HT1080 (cell line): ENCODE measurements around the gene TRERF1.

DNA sequence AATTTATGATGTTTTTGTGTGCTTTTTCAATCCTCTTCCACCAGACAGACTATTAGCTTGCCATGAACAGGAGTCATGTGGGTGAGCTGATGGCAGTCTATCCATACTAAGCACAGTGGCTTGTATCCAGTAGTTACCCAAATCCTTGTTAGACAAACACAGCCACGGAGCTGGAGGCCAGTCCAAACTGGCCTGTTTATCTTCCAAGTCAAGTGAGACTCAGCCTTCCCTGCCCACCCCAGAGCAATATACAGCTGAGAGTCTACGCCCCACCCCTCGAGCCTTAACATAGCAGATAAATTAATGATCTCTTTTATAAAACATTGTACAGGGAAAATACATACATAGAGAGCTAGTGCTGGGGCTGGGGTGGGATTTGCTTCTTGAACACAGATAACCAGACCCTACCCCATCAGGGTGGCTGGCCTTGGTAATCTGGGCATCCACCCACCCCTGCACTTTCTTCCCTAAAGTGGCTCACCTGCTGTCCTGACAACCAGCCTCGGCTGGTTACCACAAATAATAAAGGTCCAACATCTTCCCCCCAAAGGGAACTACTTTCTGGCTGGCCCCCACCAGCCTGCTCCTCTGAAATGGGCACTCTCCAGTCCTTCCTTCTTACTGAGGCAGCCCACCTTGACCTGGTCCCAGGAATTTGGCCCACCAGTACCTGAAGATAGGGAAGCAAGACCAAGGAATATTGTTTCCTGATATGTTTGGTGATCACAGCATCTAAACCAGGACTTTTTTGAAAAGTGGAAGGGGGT is 40.9 kb downstream of the C6orf132 start:
RAMPAGE:
- cytosol, long total RNA: no peak
- long total RNA: no peak
- nucleus, long total RNA: no peak

RAMPAGE:
- cytosol, long total RNA: no peak
- long total RNA: no peak
- nucleus, long total RNA: no peak
Measured at GRCh38 chr6:42116337-42117591, 25.7 kb downstream of the C6orf132 start.

GRCh38 chr6:42137258-42137753 is 5.1 kb downstream of the C6orf132 start:
RAMPAGE:
- cytosol, long total RNA: no peak
- long total RNA: no peak
- nucleus, long total RNA: no peak

GRCh38 chr6:42139105-42139605 is 3.3 kb downstream of the C6orf132 start:
RAMPAGE:
- cytosol, long total RNA: no peak
- long total RNA: no peak
- nucleus, long total RNA: no peak

DNA sequence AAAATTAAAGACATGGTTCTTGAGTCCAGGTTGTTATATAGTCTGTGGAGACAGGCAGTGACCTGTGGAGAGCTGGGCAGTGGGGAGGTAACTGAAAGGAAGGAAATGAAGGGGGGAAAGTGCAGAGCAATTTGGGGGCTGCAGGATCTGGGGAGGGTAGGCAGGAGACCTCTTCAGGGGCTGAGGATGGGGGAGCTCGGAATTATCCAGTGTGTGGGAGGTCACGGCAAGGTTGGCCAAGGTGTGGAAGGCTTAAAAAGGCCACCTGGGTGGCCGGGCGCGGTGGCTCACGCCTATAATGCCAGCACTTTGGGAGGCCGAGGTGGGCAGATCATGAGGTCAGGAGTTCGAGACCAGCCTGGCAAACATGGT is 3.1 kb upstream of the C6orf132 start:
RAMPAGE:
- cytosol, long total RNA: no peak
- long total RNA: no peak
- nucleus, long total RNA: no peak

GRCh38 chr6:42197892-42198602 is 3.3 kb upstream of the GUCA1B start:
RAMPAGE:
- cytosol, long total RNA: no peak
- long total RNA: no peak
- nucleus, long total RNA: no peak

GRCh38 chr6:42251906-42252273 is 34.2 kb upstream of the MRPS10 start:
RAMPAGE:
- cytosol, long total RNA: no peak
- long total RNA: no peak
- nucleus, long total RNA: no peak

DNA sequence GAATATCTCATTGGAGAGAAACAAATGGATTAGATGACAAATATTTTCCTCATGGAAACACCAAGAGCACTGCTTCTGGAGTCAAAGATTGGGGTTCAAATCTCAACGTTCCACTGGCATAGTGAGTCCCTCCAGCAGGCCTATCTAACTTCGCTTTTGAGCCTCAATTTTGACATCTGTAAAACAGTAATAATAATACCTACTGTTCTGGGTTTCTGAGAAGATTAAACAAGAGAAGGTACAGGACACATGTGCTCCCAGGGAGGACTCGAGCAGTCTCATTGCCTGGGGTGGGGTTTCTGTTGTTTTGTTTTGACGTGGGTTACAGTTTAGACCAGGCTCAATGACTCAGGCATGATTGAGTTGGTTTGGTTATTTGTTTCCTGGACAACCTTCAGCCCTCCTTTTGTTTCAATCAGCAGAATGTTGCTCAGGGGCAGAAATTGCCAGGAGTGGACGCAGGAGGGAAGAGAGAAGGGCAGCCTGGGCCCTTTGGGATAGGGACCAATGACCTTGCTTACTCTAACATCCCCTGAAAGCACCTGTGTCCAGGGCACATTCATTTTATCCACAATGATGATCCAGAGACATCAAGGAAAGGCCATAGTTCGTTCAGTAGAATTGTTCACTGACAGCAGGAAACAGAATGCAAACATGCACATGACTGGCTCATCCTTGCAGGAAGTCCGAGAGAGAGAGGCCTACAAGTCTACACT is 74.4 kb upstream of the MRPS10 start:
RAMPAGE:
- cytosol, long total RNA: no peak
- long total RNA: no peak
- nucleus, long total RNA: no peak

GRCh38 chr6:42389679-42390802 is 61.7 kb downstream of the TRERF1 start:
RAMPAGE:
- cytosol, long total RNA: no peak
- long total RNA: no peak
- nucleus, long total RNA: no peak

GRCh38 chr6:42451426-42452241 is at the start of gene TRERF1:
Gene TRERF1, minus strand, starts transcription at chr6:42451926.
RAMPAGE:
- cytosol, long total RNA: start-site peak on the minus strand at chr6:42451545-42452224, 43 and 104 reads in 2 replicates
- long total RNA: start-site peak on the minus strand at chr6:42451525-42451610, 38 reads
- nucleus, long total RNA: no peak

DNA sequence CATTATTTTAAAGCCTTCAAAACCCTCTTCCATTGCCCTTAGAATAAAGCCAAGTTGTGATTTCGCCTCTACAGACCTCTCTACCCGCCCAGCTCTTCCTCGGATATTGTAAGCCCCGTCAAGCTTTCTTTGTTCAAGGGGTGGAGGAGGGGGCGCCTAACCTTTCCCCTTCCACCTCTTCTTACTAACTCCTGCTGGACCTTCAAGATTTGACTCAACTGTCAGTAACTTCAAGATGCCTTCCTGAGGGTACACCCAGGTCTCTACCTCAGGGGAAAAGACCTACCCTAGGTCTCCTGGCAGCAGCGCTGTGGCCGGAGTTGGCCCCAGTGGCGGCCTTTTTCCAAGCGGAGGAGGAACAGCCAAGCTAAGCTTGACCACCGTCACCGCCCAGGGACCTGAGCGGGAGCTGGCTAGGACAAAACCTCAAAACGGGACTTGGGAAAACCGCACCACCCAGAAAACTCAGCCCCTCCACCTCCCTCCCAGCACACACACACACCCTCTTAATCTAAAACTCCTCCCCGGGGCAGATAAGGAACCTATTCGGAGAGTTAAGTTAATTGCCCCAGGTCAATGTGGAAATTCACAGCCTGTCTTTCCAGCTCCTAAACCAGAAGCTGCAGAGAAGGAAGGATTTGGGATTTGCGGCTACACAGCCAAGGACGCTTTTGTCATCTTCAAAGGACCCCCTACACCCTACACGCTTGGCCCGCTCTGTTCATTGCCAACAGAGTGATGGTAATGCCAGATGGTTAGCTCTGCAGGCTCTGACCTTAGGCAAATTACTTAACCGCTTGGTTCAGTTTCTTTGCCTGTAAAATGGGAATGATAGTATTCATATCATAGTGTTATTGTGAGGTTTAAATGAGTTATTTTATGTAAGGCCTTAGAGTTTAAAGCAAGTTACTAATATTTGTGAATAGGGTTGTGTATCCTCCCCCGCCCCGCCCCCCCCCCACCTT is 2.7 kb upstream of the TRERF1 start:
RAMPAGE:
- cytosol, long total RNA: no peak
- long total RNA: no peak
- nucleus, long total RNA: no peak

GRCh38 chr6:42744865-42745586 is 877 bp downstream of the TBCC start:
RAMPAGE:
- cytosol, long total RNA: no peak
- long total RNA: no peak
- nucleus, long total RNA: no peak

DNA sequence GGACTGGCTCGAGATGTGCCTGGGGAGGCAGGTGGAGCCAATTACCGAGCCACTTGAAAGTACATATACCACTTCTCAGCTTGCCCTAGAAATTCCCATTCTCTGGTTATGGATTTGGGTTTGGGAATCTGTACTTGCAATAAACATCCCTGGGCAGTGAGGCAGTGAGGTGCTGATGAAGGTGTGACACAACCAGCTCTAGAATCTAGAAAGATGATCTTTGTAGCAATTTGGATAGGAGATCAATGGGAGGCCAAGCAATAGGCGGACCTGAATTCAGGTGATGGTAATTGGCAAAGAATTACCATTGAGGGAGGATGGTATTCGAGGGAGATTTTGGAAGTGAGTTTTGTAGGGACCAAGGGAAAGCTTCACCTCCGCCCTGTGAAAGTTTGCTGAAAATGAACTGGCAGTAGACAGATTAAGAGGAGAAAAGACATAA is 9.3 kb upstream of the BICRAL start:
RAMPAGE:
- cytosol, long total RNA: no peak
- long total RNA: no peak
- nucleus, long total RNA: no peak

GRCh38 chr6:42804723-42805135 is 22.9 kb downstream of the BICRAL start:
RAMPAGE:
- cytosol, long total RNA: no peak
- long total RNA: no peak
- nucleus, long total RNA: no peak

RAMPAGE:
- cytosol, long total RNA: no peak
- long total RNA: no peak
- nucleus, long total RNA: no peak
Measured at GRCh38 chr6:42966225-42966962, 5.8 kb downstream of the GNMT start.

DNA sequence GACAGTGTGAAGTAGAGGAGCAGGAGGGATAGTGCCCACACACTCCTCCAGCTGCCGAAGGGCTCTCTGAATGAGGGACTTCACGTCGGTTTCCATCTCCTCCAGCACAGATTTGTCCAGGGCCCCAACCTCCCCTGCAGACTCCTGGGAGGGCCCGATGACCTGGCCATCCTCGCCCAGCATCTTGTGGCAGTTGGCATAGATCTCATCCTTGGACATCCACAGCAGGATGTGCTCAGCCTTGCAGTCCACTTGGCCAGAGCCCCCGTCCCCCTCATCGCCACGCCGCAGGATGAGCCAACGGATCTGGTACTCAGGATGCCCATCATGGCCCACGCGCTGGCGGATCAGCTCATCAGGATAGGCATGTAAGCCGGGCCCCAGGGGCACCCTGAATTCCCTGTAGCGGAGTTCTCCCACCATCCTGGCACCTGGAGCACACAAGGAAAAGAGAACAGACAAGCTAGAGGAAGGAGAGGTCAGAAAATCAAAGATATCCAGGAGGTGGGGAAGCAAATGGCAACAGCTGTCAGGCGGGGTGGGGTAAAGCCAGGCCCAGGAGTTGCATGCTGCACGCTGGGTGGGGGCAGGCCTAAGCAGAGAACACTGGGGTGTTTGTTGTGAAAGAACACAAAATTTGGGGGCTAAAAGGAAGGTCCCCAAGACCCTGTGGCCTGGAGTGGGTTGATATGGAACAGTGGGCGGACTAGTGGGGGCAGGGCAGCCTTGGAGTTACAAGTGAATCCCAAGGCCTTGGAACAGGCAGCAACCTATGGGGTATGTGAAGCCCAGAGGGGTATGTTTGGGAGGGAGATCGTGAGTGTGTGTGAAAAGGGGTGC is 1.1 kb downstream of the CUL7 start:
RAMPAGE:
- cytosol, long total RNA: no peak
- long total RNA: no peak
- nucleus, long total RNA: no peak

RAMPAGE:
- cytosol, long total RNA: no peak
- long total RNA: no peak
- nucleus, long total RNA: no peak
Measured at GRCh38 chr6:43069825-43070367, 6.2 kb upstream of the PTK7 start.

RAMPAGE:
- cytosol, long total RNA: no peak
- long total RNA: no peak
- nucleus, long total RNA: no peak
Measured at GRCh38 chr6:43143388-43143933, 27.6 kb upstream of the SRF start.

GRCh38 chr6:43174701-43175180 is 3.7 kb downstream of the SRF start:
RAMPAGE:
- cytosol, long total RNA: no peak
- long total RNA: no peak
- nucleus, long total RNA: no peak

GRCh38 chr6:43204949-43205519 is 23.0 kb downstream of the CUL9 start:
RAMPAGE:
- cytosol, long total RNA: no peak
- long total RNA: no peak
- nucleus, long total RNA: no peak